Skeletal muscle satellite cell (primary cell): Measurements from ENCODE around the genes RGPD5 and ANAPC1.

DNA sequence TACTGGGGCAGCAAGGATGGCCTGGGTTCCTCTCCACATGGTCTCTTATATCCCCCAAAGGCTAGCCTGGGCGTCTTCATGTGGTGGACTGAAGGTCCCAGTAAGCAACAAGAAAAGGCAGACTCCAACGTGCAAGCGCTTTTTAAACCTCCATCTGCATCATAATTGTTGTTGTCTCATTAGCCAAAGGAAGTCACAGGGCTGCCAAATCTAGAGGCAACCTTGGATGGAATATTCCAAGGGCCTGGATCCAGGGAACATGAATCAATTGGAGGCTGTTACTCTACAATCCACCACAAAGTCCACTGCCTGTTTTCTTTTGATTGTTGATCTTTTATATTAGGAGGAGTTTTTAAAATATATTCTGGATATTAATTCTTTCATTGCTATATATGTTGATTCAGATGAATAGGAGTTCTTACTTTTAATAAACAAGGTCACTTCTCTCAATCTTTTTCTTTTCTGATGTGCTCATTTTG is 118.8 kb downstream of the SH3RF3 start:
- CAGE, long polyA plus RNA: no peak

DNA sequence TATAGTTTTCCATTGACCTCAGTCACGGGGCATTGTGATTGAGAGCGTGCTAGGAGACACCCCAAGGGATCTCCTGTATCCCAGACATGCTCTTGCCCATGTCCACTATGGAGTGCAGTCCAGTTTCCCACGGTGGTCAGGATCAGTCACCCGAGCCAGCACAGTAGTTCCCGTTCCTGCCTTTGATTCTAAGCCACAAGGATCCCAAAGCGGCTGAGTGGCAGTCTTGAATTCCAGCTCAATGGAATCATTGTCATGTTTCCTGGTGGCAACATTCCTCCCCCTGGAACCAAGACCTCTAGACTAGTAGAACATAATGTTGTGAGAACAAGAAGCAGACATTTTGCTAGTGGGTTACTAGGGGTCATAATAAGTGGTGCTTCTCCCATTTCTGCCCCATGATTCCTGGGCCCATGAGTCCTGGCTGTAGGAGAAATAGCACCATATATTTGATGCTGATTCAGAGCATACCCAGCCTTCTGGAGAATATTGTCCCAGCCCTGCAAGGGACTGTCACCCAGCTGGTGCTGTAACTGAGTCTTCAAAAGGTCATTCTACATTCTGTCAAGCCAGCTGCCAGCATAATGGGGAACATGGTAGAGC is 154.2 kb downstream of the SEPTIN10 start:
- CAGE, long polyA plus RNA: no peak

DNA sequence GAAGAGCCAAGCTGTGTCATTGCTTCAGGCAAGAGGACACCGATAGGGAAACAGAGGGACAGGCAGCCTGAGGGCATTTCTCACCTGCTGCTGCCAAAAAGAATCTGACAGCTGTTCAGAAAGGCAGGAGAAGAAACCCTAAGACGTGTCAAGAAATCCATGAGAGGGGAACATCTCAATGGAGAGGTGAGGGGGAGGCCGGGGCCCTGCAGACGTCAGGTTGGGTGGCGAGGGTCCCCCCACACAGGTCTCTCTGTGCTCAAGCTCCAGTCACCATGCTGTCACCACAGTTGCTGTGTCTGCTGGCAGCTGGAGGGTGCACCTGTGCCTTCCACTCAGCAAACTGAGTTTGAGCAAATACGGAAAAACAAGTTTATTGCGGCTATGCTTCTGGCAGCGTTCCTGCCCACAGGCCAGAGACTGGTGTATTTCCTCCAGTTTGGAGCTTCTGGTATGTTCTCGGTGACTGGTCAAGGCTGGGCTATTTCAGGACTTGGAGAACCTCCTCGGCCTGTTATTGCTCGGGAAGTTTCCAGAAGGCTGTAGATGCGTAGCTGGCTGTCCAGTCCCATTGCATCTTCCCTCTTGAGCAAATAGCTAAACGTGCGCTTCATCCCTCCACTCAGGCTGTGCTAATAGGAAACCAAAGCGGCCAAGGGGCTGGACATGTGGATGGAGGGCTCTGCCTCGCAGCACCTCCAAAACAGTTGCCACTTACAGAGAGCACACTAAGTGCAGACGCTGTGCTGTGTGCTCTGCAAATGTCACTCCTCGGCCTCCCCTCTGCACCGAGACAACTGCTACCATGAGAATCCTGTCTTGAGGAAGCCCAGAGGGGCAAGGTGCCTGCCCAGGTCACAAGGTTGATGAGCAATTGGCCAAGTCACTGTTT is 132.5 kb downstream of the SEPTIN10 start:
- CAGE, long polyA plus RNA: no peak

DNA sequence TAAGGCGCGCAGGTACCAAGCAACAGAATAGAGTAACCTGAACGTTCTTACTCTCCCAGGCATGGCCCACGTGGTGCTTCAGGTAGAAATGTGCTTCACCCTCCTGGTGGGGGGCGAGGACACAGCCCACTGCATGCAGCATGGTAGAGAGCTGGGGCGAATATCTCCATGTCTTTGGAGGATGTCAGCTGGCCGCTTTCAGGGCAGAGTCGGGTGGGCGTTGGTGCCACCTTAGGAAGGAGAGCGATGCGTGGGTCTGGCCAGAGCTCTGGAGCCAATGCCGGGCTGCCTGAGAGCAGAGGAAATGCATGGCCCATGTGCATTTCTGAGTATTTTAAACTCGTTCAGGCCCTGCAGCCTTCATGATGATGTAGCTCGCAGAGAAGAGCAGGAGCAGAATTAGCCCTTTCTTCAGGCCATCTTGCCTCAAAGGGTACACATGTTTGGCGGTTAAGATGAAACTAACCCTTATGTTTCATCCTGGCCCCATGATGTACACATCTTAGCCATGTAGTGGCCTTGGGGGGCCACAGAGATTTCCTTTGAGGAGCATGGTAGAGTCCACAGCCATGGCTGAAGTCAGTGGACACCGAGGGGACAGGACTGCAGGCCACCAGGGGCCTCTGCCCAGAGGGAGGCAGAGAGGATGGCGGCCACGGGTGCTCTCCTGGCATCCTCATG is 109.9 kb downstream of the SEPTIN10 start:
- CAGE, long polyA plus RNA: no peak

DNA sequence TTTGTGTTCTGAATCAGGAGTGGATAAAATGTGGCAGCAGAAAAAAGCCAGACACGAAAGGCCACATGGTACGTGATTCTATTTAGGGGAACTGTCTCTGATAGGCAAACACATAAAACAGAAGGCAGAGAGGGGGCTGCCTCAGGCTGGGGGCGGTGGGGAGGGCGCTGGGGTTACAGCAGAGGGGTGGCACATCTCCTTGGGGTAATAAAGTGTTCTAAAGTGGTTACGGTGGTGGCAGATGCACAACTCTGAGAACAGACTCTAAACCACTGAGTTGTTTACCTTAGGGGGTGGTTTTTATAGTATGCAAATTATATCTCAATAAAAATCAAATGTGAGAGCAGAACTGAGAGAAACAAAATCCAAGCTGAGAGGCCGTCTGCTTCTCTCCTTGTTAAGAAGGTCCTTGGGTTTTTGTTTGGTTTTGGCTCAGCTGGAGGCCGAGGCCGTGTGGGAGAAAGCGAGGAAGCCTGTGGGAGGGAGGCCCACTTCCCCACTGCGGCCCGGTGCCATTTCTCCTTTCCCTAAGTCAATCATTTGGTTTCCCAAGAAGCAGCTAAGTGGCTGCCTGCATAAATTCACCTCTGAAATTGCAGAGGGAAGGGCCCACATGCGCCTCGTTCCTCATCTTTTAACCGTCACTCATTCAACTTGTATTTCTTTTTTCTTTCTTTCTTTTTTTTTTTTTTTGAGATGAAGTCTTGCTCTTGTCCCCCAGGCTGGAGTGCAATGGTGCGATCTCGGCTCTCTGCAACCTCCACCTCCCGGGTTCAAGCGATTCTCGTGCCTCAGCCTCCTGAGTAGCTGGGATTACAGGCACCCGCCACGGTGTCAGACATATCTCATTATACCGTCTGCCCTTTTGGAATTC is 78.2 kb downstream of the SOWAHC start:
- CAGE, long polyA plus RNA: no peak

GRCh38 chr2:109794114-109794785 is at the start of gene RGPD5:
TSS of gene RGPD5 (plus strand) at chr2:109794305.
- CAGE, long polyA plus RNA: no peak

DNA sequence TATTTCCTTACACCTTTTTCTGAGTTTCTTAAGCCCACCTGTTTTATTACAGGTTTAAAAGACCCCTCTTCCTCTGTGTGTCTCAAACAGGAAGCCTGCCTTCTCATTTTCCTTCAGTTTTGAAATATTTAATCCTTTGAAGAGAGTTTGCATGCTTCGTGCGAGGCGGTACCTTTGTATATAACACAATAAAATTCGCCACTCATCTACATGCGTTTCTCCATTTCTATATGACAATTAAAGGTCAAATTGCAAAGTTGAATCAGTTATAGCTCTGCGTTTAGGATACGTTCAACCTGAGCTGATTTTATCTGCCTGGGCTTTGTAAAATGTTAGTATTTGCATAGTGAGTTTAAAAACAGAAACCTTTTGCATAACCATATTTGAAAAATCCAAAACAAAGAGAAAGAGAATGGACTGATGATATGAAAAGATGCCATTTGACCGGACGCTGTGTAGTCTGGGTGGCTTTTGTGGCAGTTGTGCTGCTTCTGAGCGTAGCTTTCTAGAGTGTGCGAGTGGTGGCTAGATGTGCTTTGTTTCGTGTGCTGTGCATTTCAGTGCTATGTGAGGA is 126.5 kb downstream of the ACOXL start:
- CAGE, long polyA plus RNA: no peak

- CAGE, long polyA plus RNA: no peak
Measured at GRCh38 chr2:111029414-111030056, 91.2 kb upstream of the BCL2L11 start.

DNA sequence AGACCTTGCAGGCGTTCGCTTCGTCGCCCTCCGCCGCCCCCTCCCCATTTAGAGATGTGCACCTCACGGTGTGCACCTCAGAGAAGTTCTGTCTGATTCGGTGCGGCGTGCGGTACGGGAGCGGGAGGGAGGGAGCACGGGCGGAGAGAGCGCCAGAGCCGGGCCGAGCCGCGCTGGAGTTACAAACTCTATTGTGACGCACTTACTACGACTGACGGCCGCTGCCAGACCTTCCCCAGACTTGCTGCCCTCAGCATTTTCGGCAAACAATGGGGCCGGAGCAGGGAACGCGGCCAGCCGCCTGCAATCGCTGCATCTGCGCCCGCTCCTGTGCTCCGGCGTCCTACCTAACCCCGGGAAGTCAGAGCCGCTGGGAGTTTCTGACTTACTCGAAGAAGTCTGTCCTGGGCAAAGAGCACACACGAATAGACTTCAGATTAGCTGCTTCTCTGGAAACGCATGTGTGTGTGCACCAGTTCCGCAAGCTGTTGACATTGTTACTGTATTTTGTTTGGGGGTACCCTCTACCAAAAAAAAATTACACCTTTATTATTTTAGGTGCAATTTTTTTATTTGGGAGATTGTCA is 2.4 kb downstream of the BCL2L11 start:
- CAGE, long polyA plus RNA: no peak

DNA sequence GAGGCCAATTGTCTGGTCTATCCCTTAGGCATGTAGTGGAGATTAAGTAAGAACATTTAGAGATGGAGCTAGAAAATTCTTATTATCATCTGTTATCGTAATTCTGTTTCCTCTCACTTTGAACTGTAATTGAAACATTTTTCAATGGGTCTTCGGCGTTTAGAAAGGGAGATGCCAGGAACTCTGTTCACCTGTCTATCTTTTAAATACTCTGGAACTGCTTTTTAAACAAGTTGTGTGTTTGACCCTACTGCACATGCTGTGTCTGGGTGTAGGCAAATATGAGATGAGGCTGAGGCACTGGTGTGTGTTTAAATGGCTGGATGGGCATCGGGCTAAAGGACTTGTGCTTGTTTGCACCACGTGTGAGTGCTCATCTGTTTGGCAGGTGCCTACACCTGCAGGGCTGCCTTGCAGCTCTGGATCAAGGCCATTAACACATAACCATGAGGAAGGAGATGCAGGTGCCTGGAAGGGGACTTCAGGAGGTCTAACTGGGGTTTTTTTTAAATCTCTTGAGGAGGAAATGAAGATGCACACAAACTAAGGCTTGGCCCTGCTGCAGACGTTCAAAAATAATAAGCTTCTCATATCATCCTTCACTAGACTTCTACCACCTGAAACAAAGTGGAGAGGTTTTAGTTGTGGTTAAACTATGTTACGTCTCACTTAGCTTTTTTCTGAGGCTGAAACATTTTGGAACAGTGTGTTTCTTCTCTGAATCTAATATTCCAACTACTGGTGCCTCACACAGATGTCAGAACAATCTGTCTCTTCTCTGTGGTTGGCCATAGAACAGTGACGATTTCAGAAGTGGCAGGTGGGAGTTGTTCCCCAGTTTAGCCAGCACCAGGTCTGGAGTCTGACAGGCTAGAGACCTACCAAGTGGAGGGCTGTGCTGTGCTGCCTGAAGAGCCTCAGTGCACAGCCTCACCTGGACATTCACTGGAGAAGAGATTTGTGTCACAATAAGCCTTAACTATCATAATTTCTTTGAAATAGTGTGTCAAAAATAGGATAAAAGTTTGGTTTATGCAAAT is 36.4 kb downstream of the BCL2L11 start:
- CAGE, long polyA plus RNA: no peak

GRCh38 chr2:111207478-111208517 is 87.1 kb downstream of the BCL2L11 start:
- CAGE, long polyA plus RNA: no peak

DNA sequence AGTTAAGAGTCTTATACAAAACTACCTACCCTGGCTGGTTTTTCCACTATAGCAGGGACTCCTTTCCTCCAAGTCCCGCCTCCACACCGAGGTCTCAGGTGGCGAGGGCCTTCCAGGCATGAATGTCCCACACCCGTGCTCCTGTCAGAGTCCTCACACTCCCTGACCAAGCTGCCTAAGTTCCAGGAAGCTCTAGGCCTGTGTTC is 293.2 kb downstream of the BCL2L11 start:
- CAGE, long polyA plus RNA: no peak

- CAGE, long polyA plus RNA: no peak
Measured at GRCh38 chr2:111493664-111494188, 373.0 kb downstream of the BCL2L11 start.

DNA sequence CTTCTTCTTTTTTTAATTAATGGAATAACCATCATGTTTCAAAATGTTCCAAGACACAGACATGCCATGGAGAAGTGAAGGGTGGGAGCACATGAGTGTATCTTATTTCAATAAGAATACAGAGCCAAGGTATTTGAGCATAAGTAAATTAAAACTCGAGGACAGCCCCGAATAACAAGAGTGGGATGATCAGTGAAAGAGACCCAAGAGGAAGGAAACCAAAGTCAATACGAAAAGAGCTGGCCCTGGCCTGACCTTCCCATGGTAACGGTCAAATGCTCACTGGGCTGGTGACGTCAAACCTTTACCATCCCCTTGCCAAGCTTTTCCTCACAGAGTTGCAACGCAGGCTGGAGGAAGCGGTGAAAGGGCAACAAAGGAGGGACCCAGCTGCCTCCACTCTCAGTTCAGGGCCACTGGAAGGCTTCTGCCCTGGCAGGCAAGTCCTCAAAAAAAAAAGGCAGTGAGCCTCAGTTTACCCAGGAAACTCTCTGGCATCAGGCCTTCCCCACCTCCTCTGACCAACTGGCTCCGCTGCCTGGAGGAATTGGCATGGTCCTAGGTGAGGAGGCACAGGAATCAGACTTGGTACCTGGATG is 212.6 kb downstream of the ANAPC1 start:
- CAGE, long polyA plus RNA: no peak

DNA sequence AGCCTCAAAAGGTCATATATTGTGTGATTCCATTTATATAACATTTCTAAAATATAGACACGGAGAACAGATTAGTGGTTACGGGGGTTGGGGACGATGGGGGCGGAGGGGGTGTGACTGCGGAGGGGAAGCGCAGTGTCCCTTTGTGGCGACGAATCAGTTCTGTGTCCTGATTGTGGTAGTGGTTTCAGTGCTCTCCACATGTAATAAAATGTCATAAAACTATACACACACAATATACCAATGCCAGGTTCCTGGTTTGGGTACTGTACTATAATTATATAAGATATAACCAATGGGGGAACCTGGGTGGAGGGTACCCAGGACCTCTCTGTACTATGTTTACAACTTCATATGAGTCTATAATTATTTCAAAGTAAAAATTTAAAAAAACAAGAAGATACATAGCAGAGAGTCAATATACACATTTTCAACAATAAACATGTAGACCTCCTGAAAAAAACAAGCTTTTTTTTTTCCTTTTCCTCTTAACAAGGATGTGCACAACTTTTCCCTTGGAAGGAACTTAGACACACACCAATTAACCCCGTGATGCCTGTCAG is 186.3 kb downstream of the ANAPC1 start:
- CAGE, long polyA plus RNA: no peak

DNA sequence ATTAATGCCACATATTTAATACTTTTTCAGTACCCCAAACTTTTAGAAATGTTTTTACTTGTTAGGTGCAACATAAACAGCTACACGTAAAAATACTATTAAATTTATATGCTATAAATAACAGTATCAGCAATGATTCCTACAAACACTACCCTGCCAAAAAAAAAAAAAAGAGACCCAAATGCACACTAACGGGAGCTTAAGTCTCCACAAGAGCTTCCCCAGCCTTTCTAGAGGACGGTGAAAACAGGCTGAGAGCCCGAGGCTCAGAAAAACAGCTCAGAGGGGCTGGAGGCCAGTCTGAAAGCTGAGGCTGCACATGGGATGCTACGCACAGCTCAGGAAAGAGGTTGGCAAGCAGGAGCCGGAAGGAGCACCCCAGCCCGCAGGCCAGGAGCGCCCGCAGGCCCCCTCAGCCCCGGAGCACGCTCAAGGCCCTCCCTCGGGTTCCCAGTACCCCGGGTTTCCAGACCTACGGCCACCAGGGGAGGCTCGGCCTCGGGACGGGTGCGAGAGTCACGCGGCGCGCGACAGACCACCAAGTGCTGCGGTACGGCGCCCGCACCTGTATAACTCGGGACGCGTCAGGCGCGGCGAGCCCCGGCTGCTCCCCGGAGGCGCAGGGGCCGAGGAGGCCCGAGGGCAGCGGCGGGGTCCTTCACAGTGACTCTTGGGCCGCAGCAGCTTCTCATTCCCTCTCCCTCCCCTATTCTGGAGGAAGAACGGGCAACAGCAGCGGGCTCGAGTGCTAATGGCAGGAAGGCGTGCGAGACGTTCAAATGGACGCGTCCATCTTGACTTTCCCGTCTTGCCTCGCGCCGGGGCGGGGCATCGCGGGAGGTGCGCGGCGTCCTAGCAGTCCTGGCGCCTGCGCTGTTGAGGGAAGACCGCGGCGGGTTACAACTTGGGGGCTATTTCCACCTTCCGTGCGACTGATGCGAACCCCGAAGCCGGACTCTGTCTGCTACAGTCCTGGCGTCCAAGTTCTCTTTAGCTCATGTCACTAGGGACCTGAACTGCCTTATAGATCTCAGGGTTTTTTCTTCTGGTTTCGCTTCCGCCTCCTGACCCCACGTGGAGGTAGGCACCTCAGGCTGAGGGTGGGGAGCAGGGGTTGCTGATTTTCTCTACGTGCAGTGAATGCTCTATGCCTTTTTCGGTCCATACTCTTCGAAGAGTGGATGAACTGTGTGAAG is at the start of gene ANAPC1:
Gene ANAPC1 (minus strand): TSS at position 817 of the 1,196 bp plus-strand sequence.
- CAGE, long polyA plus RNA: no peak

DNA sequence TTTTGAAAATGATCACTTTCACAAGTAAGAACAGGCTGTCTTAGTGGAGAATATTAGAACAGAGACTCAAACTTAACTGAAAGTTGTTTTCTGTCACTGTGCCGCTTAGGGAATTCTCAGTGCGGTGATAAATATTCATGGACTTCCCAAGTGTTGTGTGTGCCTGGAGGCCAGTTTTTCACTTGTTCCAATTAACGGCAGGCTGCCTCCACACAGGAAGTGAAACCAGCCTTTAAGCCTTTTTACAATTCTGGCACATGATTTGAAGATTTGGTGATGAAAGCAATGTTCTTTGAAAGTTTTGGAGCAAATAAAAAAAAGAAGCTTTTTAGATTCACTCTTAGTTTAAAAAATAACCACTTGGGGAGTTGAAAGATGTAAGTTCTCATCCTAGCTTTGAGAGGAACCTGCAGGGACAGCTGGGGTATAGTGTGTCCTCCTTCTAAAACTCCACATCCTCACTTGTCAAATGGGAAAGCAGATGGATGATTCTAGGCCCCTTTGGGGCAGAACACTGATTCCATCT is 8.1 kb downstream of the MERTK start:
- CAGE, long polyA plus RNA: no peak

GRCh38 chr2:111954584-111955270 is 56.3 kb downstream of the MERTK start:
- CAGE, long polyA plus RNA: no peak

DNA sequence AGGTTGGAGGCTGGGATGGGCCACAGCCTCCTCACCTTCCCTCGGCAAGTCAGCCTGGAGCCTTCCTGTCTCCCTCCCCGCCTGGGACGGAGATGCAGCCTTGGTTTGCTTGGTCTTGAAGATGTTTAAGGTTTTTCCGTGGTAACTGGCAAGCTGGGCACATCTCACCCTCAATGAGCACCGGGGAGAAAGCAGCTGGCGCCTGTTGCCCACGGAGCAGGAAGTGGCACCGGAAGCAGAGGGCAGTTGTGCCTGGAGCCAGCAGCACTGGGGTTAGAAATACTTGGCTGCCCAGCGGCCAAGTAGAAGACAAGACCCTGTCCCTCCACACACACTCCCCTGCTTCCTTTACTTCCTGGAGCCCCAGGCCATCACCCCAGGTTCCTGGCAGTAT is 17.3 kb downstream of the FBLN7 start:
- CAGE, long polyA plus RNA: no peak

GRCh38 chr2:112159373-112159890 is 21.2 kb downstream of the FBLN7 start:
- CAGE, long polyA plus RNA: no peak